Bile duct (tissue), 1 donor: ENCODE measurements around a stretch of chr6.

DNA sequence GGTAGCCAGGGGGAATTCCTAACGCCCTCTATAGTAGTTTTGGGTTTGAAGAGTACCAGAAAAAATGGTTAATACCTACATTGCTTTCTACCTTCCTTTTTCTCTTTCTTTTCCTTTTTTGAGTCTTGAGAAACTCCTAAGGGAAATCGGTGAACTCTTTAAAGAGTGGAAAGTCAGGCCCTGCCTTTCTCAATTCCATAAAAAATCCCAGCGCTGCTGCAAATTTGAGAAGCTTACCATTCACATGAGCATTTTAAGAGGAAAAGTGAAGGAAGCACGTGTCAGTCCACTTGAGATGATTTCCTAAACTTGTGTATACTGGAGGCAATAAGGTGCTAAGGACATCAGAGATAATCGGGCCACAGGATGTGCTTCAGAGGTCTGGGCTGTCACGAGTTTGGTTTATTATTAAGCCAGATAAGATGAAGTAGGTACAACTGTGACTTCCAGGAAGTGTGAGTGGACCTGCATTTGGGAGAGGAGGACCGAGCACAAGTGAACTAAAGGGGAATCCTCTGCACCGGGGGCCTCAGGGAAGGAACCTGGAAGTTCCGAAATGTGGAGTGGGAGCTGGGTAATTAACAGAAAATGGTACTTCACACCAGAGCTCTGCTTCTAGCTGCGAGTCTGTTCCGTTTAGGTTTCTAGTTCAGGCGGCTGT, 1.3 kb downstream of the SAMD5 start:
- PRO-cap: no peak

- PRO-cap: no peak
Observed at GRCh38 chr6:147565076-147565594, 56.6 kb downstream of the SAMD5 start.

DNA sequence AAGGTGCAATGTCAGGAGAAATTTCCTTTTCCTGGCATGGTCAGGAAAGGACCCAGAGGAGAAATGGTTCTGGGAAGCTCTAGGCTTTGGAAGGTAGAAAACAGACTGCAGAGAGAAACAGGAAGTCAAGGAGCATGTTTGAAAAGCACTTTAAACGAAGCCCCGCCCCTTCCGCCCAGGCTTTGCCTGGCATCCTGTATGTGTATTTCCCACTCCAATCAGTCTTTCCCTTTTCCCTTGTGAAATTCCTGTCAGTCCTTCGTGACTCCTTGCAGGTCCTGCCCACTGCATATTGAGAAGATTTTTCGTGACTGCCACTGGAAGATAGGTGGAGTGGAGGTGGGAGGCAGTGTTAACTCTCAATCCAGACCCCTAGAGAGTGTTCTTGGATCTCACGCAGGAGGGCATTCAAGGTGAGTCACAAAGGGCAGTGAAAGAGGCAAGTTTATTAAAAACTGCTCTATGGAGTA, 320.9 kb upstream of the SASH1 start:
- PRO-cap: no peak

DNA sequence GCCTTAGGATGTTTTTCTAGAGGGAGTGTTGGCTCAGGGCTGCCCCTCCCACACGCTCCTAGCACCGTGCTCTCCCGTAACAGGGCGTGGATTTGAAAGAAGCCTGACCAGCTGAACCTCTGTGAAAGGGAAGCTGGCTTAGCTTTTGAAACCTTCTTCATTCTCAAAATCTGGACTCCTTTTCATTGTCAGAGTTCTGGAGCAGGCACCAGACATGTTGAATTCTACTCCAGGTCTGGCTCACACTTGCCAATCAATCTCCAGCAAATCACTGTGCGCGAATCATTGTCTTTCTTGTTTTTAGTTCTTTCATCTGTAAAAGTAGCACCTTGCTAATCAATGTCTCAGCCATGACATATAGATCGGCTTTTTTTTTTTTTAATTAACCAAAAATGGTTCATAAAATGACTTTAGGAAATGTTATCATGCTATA, 103.3 kb upstream of the SASH1 start:
- PRO-cap: no peak

GRCh38 chr6:148364014-148364920, 21.6 kb downstream of the SASH1 start:
- PRO-cap: no peak

DNA sequence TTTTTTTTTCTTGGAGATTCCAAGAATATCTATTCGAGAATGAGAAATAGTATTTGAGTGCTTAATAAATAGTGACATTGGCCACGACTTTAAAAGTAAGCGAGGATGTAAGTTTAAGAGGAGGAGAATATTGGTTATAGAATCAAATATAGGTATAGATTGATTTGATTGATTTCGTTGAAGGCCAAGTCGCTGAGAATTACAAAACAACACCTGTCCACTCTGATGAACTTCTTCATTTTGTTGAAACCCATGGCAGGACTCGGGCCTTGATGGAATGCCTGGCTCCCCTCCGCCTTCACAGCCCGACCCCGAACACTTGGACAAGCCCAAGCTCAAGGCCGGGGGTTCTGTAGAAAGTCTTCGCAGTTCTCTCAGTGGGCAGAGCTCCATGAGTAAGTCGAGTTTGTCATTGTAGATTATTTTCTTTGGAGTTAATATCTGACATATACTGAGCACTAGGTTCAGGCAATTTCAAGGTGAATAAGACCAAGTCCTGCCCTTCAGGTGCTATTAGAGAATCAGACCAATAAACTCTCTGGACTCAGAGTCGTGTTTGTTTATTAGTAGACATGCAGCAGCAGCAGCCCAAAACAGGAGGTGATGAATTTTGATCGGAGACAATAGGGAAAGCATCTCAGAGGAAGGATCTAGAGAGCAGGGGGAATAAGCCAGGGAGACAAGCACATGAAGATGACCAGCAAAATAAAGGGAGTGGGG, 188.8 kb downstream of the SASH1 start:
- PRO-cap: no peak

GRCh38 chr6:148538060-148539048, 195.7 kb downstream of the SASH1 start:
- PRO-cap: bidirectional peak, plus-strand start at chr6:148538672, minus-strand start at chr6:148538634

GRCh38 chr6:148747161-148748250, 676 bp downstream of the UST start:
- PRO-cap: unidirectional peak, plus-strand start at chr6:148747418

DNA sequence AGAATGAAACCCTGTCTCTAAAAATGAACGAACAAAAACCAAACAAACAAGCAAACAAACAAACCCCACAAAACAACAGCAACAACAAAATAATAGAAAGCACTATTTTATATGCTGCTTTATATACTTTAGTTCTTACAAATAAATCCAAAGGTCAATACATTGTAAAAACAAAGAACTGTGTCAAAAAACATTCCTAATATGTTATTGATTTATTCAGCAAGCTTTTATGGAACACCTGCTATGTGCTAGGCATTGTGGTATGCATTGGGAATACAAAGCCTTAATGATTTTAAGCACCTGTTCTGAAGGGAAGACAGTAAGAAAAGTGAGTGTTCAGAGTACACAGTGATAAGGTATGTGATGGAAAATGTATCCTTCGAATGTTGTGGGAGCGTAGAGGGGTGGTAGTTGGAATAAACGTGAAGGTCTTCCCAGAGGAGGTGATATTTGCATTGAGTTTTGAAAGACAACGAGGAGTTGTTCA, 50.5 kb downstream of the UST start:
- PRO-cap: no peak

GRCh38 chr6:149228507-149228815, 89.1 kb upstream of the TAB2 start:
- PRO-cap: unidirectional peak, minus-strand start at chr6:149228659

- PRO-cap: no peak
Observed at GRCh38 chr6:149233877-149234553, 83.5 kb upstream of the TAB2 start.

- PRO-cap: no peak
Observed at GRCh38 chr6:149565368-149565938, 722 bp upstream of the GINM1 start.

DNA sequence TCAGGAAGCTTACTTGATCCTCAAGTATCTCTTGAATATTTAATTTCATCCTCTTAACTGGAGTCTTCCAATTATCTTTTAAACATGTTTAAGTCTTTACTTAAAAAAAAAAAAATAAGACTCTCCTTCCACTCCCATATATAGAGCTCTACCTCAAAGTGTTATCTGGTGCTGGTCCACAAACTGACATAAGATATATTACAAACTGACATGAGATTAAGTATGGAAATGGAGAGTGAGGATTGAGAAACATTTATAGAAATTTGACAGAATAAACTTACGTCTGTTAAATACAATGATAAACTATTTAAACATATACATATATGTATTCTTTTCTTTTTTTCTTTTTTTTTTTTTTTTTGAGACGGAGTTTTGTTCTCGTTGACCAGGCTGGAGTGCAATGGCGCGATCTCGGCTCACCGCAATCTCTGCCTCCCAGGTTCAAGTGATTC, 28.0 kb downstream of the LATS1 start:
- PRO-cap: no peak

- PRO-cap: no peak
Observed at GRCh38 chr6:149854901-149855468, 9.2 kb downstream of the LRP11 start.

GRCh38 chr6:150072178-150072672, 3.3 kb upstream of the ULBP3 start:
- PRO-cap: unidirectional peak, plus-strand start at chr6:150072448

GRCh38 chr6:150145334-150145840, 2.5 kb downstream of the PPP1R14C start:
- PRO-cap: no peak

GRCh38 chr6:150272471-150273175, 96.2 kb upstream of the IYD start:
- PRO-cap: no peak

DNA sequence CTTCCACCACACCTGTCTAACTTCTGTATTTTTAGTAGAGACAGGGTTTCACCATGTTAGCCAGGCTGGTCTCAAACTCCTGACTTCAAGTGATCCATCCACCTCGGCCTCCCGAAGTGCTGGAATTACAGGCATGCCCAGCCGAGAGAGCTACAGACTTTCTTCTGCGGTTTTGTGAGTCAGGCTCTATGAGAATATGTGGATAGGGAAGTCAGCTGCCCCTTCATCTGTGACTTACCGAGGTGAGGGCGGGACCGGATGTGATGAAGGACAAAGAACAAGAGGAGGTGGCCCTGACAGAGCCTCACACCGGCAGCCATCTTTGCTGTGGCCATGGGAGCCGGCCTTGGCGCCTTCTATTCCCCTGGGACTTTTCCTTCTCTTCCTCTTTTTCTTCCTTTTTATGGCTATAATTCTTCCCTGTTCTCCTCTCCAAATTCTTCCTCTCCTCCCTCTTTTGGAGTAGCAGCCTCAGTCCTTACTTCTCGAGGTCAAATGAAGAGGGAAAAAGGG, 67.0 kb downstream of the IYD start:
- PRO-cap: no peak

DNA sequence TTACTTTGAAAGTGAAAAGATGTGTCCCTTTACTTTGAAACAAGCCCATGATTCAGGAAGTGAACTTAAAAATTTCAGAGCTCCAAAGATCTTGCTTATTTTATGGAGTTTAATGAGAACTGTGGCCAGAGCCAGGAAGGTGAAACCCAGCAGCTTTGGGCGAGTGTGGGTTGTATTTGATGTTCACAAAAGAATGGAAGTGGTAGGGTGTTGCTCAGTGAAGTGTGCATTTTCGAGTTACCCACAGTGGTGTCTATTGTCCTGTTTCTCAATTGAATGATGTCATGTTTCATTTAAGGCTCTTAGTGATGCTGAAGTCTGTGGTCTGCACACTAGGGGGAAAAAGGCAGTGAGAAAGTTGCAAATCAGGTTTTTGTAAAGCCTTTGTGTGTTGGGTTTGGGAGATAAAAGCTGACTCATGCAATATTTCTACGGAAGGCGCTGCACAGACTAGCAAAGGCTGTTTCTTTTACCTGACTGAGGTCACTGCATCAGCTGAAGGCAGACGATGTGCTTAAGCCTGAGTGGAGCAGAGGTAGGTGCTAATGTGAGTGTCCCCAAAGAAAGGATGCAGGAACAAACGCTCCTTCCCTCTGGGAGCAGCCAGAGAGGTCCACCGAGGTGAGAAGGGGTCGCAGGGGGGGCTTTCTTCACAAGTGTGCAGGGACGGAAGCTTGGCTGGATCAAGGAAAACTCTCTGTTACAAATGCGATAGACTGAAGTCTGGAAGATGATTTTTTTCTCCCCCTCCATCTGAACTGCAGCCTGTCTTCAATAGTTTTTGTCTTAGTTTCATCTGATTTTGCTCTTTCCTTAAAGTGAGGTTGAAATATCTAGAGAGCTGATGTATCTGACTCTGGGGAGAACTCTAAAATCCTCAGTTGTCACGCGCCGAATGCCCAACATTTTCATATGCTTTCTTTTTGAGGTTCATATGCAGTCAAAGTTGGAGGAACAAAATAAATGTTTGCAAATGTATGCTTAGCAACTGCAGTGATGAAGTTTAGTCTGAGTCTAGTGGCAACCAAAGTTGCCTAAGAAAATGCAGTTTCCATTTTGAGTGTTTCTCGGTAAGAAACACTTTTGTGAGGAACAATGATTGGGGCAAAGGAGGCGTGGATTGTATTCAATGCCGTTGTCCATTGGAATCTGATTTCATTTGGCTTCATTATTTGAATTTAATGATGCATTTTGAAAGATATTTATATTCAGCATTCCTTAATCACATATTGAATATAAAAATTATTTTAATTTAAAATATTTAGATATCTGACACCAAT, 121.4 kb downstream of the PLEKHG1 start:
- PRO-cap: no peak

- PRO-cap: no peak
Observed at GRCh38 chr6:150775647-150776367, 89.7 kb upstream of the MTHFD1L start.